Endothelial cell (in vitro differentiated cells): ENCODE measurements around the genes NUAK1, RIC8B and ABTB3.

DNA sequence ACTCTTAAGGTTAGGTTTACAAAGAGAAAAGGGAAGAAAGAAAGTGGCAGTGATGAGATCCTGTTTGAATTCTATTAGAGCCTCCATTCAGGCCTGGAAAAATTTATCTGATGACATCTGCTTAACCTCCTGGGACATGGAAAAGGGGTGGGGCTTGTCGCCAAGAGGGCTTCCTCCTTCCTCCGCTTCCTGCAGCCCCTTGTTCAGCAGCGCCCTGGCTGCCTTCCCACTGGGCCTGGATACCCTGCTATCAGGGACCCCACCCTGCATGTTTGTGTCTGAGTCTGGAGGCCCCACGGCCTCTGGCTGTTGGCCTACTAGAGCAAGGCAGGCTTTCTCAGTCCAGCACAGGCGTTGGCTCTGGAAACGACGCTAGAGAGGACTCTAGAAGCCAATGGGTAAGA, 342.0 kb downstream of the C12orf75 start:
- PRO-cap, result no peak

DNA sequence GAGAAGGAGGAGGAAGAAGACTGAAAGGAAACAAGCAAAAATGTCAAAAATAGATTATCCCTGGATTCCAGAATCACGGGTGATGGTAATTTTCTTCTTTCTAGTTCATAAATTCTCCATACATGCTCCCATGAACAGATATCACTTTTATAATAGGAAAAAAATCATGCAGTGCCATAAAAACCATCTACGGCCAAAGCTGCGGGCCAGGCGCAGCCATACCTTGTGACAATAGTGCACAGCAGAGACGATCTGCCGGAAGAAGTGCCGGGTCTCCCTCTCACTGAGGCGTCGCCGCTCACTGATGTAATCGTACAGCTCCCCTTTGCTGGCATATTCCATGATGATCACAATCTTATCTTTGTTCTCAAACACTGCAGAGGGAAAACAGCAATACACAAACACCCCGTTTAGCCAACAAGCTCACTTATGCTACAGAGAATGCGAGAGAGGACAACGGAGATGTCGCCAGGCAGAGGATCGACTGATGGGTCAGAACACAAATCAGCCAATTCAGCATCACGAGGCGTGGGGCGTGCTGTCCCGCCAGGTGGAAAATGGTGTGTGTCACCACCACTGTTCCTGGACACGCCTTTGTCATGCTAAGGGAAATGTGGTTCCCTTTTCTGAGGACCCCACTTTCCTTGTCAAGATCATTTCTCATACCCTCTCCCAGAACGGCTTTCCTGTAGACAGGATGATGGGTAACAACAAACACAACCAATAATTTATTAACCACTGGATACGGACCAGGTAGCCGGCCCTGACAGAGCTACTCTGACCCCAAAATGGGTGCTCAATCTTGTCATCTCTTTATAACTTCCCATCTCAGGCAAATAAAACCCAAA, 52.0 kb downstream of the NUAK1 start:
- PRO-cap, result no peak

GRCh38 chr12:106096135-106096890, 42.4 kb downstream of the NUAK1 start:
- PRO-cap, result no peak

DNA sequence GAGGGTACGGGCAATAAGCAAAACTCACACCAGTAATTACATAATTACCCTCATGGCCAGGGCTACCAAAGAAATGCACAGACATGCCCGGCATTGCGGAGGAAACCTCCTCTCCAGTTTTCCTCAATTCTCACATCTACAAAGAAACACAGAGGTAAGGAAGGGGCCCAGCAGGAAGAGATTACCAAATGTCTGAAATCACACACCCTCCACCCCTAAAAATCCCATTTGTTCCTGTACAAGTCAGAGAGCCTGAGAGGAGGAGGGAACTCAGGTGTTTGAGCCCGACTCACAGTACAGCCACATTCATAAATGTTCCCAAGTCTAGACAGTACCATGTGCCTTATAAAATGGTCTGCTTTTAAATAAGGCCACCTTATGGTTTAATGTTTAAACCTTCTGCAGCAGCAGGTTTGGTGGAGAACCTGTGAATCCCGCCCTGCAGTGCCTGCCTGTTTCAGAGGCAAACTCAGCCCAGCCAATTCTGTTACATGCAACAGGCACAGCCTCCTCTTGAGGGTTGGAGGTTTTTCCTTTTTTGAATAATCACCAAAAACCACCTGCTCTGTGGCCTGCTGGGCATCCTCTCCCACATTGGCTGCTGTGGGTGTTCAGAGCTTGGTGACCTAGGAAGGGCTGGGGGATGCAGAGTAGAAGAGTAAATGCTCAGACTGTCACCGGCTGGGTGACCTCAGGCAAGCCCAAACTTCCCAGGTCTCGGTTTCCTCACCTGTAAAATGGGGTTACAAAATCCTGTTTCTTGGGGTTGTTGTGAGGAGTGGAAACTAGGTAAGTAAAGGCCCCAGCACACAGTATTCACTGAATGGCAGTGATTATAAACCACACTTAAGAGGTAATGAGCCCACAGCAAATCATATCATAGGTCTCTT, 28.1 kb downstream of the NUAK1 start:
- PRO-cap, result no peak

- PRO-cap, result no peak
Observed at GRCh38 chr12:106121925-106122371, 16.8 kb downstream of the NUAK1 start.

DNA sequence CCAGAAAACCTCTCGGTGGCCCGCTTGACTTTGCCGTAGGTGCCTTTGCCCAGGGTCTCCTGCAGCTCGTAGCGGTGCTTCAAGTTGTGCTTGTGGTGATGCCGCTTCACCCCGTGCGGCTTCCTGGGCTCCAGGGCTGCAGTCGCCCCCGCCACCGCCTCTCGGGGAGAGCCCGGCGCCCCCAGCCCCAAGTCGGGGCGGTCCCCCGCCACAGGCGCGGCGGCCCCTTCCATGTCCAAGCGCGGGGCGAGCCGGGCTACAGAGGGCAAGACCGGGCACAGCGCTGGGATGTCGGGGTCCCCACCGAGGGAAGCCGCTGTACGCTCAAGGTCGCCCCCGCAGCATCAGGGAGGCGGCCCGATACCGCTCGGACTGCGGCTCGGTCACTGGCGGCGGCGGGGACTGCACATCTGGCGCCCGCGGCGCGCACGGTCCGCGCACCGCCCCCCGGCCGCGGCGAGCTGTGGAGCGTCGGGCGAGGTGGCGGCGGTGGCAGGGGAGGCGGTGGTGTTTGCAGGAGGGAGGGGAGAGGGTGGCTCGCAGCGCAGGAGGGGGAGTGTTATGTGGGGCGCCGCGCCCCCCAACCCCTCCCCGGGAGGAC, at the start of gene NUAK1:
TSS of gene NUAK1 (minus strand) at position 534 of the 601 bp plus-strand sequence.
- PRO-cap, result bidirectional peak, plus-strand start at position 370 of the sequence, minus-strand start at position 465 of the sequence

- PRO-cap, result no peak
Observed at GRCh38 chr12:106146159-106146538, 7.4 kb upstream of the NUAK1 start.

GRCh38 chr12:106239267-106239647, 8.6 kb downstream of the CKAP4 start:
- PRO-cap, result no peak

DNA sequence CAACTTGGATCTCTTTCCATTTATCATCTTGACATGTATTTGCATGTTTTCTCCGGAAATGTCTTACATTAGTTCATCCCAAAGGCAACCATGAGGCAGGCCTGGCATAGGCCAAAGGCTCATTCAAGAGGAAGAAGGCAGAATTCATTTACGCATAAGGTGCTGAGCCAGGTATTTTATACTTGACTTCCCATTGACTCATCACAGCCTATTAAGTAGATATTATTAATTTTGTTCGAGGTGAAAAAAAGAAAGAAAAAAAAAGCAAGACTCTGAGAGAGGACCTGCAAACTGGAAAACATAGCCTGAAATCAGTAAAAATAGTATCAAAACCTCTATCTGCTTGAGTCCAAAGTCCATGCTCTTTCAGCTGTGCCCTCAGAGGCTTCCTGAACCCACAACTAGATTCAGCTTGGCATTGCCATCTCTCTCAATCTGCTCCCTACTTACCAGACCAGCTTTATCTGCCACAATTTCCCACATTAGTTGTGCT, 24.2 kb upstream of the CKAP4 start:
- PRO-cap, result no peak

DNA sequence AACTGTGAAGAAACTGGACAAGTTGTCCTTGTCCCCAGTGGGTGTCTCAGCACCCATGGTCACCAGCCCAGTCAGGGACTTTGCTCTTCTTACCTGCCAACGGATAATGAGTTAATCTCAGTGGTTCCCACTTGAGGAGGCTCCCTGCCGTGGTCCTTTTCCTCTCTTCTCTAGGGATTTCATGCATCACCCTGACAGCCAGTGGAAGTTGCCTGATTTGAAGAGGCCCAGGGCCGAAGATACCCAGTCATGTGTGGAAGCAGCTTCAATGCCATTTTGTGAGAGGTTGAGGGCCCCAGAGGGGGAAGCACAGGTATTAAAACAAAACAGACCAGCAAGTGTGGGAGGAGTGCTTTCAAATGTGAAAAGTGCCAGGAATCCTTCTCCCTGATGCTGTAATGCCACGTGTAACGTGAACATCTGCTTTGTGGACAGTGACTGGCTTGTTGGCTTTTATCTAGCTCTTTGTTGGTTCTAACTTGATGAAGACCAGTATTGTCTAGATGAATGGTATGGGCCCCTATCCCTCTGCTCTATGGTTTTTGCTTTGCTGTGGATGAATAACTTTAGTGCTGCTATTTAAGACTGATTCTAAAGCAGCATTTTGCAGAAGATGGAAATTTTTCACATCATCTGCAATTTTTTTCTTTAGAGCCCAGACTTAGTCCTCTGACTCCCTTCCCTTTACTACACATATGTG, 1.5 kb downstream of the TCP11L2 start:
- PRO-cap, result no peak

- PRO-cap, result no peak
Observed at GRCh38 chr12:106369439-106370198, 12.1 kb downstream of the POLR3B start.

- PRO-cap, result unidirectional peak, plus-strand start at chr12:106773567
Observed at GRCh38 chr12:106773162-106773840, 1.2 kb upstream of the RIC8B start.

- PRO-cap, result bidirectional peak, plus-strand start at chr12:106774350, minus-strand start at chr12:106774026; bidirectional peak, plus-strand start at chr12:106774636, minus-strand start at chr12:106774508
Observed at GRCh38 chr12:106774197-106775180, at the start of gene RIC8B. TSS of gene RIC8B (plus strand) at chr12:106774682.

DNA sequence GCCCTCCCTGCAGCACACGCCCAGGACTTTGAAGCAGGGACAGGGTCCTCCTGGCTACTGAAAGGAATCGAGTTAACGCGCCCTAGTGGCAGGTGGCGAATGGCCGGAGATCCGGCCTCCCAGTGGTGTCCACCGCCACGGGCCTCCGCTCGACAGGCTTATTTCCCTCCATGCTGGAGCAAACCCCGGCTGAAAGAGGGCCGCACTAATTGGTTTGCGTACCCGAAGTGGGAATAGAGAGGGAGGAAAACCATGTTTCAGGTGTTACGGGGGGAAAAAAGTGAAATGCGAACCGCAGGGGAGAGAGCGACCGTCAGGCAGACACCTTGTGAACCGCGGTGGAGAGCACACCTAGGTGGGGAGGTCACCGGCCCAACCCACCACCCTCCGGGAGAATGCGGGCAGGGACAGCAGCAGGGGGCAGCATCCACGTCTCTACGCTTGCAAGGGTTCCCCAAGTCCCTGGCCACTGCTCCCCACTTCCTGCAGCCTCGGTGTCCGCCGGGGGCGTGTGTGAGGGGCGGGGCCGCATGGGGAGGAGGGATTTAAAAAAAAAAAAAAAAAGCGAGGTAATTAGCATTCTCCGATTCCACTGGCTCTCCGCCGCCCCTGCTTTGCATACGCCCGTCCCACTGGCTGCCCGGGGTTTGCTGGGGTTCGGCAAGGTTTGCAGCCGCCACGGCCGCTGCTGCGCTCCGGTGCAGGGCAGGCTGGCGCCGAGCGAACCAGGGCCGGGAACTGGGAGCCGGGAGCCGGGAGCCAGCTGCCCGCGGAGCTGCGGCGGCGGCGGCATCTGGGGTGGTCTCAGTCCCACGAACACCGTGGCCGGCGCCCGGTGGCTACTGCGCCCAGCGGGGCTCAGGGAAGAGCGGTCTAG, at the start of gene ABTB3:
TSS of gene ABTB3 (plus strand) at position 676 of the 877 bp plus-strand sequence.
- PRO-cap, result unidirectional peak, plus-strand start at position 98 of the sequence; bidirectional peak, plus-strand start at position 679 of the sequence, minus-strand start at position 492 of the sequence

DNA sequence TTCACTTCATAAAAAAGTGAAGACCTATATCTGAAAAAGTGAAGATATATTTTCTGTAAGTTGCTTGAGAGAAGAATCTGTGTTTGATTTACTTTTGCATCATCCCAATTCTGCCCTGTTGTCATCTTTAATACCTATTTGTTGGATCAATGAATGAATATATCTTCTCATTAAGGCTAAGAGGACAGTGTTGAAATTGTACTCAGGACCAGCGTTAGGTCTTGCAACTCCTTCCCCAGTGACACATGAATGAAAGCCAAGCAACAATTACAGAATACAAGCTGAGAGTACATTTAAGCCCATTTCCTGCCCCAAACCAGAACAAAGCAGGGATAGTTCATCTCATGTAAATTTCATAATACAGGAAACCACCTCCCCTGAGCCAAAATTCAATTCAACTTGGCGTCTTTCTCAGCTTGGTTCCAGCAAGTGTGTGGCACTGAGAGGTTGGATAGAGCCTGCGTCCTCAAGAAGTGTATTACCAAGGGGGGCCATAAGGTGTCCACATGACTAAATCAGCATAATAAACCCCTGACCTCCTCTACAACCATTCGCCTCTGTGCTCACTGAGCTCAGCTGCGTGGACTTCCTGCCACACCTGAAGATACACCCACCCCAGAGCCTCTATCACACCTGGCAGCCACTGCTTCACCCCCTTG, 53.9 kb downstream of the ABTB3 start:
- PRO-cap, result no peak

DNA sequence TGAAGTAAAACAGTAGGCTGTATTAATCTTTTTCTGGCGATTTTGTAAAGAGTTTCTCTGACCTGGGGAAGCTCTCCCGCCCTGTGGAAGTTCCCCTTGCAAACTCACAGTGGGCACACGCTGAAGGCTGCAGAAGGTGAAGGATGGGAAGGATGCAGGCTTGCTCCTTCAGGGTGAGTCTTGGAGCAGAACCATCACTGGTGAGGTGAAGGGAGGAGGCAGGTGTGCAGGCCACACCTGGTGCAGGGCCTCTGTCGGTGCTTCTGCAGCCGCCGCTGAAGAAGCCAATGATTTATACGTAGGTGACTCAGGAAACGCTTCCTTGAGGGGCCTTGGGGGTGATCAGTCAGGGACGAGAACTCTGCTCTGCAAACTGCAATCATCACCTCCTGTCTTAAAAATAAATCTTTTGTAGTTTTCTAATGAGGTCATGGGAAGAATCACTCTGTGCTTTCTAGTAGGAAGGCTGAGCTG, 74.6 kb downstream of the ABTB3 start:
- PRO-cap, result bidirectional peak, plus-strand start outside the sequence, minus-strand start at position 402 of the sequence

DNA sequence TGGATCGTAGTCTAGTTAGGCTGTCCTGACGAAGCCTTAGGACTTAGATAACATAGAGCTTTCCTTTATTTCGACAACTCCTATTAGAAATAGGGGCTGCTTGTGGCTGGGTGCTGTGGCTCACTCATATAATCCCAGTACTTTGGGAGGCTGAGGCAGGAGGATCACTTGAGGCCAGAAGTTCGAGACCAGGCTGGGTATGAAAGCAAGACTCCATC, 145.1 kb upstream of the PWP1 start:
- PRO-cap, result no peak

GRCh38 chr12:107684760-107685378, 730 bp upstream of the PWP1 start:
- PRO-cap, result unidirectional peak, plus-strand start at chr12:107685131; bidirectional peak, plus-strand start at chr12:107685246, minus-strand start at chr12:107685185

DNA sequence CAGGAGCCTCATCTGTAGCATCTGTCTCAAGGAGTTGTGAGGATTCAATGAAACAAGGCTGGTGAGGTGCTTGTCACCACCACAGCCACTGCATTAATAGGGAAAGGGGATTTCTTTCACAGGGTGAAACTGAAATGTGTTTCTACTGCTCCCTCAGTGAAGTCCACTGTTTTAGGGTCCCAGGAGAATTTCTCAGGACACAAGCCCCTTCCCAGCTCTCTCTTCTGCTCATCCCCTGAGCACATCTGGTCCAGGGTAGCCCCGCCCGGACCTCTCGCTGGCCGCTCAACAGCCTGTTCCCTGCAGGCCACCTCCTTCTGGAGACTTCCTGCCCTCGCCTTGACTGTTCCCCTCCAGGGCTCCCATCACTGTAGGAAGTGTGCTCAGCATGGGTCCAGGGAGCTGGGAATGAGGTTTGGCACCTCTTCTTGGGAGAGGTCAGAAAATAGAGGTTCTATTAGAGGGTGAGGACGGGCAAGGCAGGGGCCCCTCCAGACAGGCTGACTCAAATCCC, 30.9 kb downstream of the CMKLR1 start:
- PRO-cap, result no peak

GRCh38 chr12:108337354-108337951, 1.7 kb downstream of the CMKLR1 start:
- PRO-cap, result no peak